Liver (tissue), 9 donors: ENCODE data around the gene WSCD2.

- PRO-cap, 5 experiments, result no peak in any of the 5 experiments
- RAMPAGE, long total RNA, 2 experiments, result no peak in any of the 2 experiments
- RRBS, result no CpG with 5 or more reads among the region's 5 CpGs
These were observed 89.2 kb upstream of the RFX4 start for GRCh38 chr12:106493539-106494070.

- PRO-cap, 5 experiments, result no peak in any of the 5 experiments
- RAMPAGE, long total RNA, 2 experiments, result no peak in any of the 2 experiments
- RRBS, result no CpG with 5 or more reads among the region's 2 CpGs
These were observed 19.4 kb downstream of the RIC8B start for GRCh38 chr12:106793739-106794401.

- PRO-cap, 5 experiments, result peak in 3 of 5 experiments; most common minus-strand start chr12:106955495 (in 3)
- RAMPAGE, long total RNA, 2 experiments, result start-site peak on the minus strand in 1 of 2 experiments, at chr12:106955479-106955549 at its widest, 10 reads per replicate
- RRBS, result 2% methylated on average over 7 of the region's 41 CpGs
These were observed 597 bp upstream of the TMEM263 start for GRCh38 chr12:106955031-106955588.

- PRO-cap, 5 experiments, result no peak in any of the 5 experiments
- RAMPAGE, long total RNA, 2 experiments, result no peak in any of the 2 experiments
These were observed 4.0 kb downstream of the TMEM263 start for GRCh38 chr12:106959724-106960118.

GRCh38 chr12:106962549-106963773 lies 7.3 kb downstream of the TMEM263 start:
- PRO-cap, 5 experiments, result no peak in any of the 5 experiments
- RAMPAGE, long total RNA, 2 experiments, result no peak in any of the 2 experiments
- RRBS, result no CpG with 5 or more reads among the region's 8 CpGs

DNA sequence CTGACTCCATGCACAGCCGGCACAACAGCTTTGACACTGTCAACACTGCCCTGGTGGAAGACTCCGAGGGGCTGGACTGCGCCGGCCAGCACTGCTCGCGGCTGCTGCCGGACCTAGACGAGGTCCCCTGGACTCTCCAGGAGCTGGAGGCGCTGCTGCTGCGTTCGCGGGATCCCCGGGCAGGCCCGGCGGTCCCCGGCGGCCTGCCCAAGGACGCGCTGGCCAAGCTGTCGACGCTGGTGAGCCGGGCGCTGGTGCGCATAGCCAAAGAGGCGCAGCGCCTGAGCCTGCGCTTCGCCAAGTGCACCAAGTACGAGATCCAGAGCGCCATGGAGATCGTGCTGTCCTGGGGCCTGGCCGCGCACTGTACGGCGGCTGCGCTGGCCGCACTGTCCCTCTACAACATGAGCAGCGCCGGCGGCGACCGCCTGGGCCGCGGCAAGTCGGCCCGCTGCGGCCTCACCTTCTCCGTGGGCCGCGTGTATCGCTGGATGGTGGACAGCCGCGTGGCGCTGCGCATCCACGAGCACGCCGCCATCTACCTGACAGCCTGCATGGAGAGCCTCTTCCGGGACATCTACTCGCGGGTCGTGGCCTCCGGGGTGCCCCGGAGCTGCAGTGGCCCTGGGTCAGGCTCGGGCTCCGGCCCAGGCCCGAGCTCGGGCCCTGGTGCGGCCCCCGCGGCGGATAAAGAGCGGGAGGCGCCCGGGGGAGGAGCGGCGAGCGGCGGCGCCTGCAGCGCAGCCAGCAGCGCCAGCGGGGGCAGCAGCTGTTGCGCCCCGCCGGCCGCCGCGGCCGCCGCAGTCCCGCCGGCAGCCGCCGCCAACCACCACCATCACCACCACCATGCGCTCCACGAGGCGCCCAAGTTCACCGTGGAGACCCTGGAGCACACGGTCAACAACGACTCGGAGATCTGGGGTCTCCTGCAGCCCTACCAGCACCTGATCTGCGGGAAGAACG lies 1.2 kb downstream of the ABTB3 start:
- PRO-cap, 5 experiments, result no peak in any of the 5 experiments
- RAMPAGE, long total RNA, 2 experiments, result no peak in any of the 2 experiments
- RRBS, result 2% methylated on average over 40 of the region's 104 CpGs

GRCh38 chr12:107329464-107329946 lies 11.3 kb downstream of the ABTB3 start:
- PRO-cap, 5 experiments, result no peak in any of the 5 experiments
- RAMPAGE, long total RNA, 2 experiments, result no peak in any of the 2 experiments

- PRO-cap, 5 experiments, result no peak in any of the 5 experiments
- RAMPAGE, long total RNA, 2 experiments, result no peak in any of the 2 experiments
- RRBS, result 93% methylated on average over 3 of the region's 5 CpGs
These were observed 83.8 kb upstream of the PWP1 start for GRCh38 chr12:107601836-107602260.

DNA sequence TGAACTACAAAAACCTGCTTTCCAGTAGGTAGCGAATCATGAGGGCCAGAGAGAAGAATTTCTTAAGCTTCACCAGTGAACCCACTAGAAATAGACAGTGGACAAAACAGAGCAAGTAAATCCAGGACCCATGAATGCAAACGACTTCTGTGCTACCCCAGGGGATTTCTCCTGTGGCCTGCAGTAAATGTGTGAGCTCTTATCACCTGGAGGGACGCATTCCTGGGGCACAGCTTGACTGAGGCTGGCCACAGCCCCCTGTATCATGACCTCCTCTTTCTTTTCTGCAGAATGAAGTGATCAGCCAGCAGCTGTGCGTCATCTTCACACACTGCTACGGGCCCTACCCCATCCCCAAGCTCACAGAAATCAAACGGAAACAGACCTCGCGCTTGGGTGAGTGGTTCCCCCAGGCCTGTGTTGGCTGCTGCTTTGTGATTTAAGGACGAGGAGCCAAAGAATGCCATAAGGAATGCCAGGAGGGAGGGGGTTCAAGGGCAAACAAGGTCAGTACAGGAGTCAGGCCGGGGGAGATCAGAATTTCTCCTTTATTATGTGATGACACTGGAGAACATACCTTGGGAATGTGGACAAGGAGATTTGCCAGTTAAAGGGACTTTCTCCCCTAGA lies 50.5 kb upstream of the PWP1 start:
- PRO-cap, 5 experiments, result no peak in any of the 5 experiments
- RAMPAGE, long total RNA, 2 experiments, result no peak in any of the 2 experiments
- RRBS, result no CpG with 5 or more reads among the region's 10 CpGs

DNA sequence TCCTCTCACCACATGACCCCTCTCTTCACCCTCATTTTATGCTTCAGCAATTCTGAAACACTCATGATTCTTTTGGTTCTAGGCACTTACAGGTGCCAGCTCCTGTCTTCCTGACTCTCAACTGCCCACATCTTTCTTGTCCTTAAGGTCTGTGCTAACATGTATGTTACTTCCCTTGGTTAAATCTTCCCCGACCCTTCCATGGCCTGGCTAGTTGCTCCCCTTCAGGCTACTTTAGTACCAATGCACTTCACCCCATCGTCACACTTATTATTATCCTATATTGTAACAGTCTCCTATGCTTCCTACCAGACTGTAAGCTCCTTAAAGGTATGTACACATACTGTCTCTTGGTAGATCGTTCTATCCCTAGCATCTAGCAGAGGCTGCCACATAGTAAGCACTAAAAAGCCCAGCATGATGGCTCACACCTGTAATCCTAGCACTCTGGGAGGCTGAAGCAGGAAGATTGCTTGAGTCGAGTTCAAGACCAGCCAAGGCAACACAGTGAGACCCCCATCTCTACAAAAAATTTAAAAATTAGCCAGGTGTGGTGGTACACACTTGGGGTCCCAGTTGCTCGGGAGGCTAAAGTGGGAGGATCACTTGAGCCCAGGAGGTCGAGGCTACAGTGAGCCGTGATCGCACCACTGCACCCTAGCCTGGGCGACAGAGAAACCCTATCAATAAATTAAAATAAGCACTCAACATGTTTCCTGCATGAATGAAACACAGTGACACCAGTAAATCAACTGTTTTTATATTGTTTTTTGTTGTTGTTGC lies 10.9 kb downstream of the PRDM4 start:
- PRO-cap, 5 experiments, result no peak in any of the 5 experiments
- RAMPAGE, long total RNA, 2 experiments, result no peak in any of the 2 experiments
- RRBS, result no CpG with 5 or more reads among the region's 9 CpGs

DNA sequence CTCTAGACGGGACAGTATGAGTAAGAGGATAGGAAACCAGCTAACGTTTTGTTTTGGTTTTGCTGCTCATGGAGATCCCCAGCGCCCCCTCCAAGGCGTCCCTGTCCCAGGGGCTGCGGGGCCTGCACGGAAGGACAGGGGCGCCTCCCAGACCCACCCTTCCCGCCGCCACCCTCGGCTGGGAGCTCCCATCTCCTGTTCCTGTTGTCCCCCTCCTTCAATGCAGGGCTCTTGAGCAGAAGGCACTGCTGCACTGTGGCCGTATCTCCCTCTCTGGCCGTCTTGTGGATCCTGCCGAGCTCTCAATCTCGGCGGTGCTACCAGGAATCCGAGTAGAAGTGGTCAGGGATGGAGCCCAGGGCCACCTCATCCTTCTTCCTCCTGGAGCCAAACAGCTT lies 68.8 kb downstream of the ASCL4 start:
- PRO-cap, 5 experiments, result no peak in any of the 5 experiments
- RAMPAGE, long total RNA, 2 experiments, result no peak in any of the 2 experiments
- RRBS, result no CpG with 5 or more reads among the region's 16 CpGs

GRCh38 chr12:108126897-108127491 lies 2.1 kb upstream of the WSCD2 start:
- PRO-cap, 5 experiments, result no peak in any of the 5 experiments
- RAMPAGE, long total RNA, 2 experiments, result no peak in any of the 2 experiments
- RRBS, result no CpG with 5 or more reads among the region's 11 CpGs

DNA sequence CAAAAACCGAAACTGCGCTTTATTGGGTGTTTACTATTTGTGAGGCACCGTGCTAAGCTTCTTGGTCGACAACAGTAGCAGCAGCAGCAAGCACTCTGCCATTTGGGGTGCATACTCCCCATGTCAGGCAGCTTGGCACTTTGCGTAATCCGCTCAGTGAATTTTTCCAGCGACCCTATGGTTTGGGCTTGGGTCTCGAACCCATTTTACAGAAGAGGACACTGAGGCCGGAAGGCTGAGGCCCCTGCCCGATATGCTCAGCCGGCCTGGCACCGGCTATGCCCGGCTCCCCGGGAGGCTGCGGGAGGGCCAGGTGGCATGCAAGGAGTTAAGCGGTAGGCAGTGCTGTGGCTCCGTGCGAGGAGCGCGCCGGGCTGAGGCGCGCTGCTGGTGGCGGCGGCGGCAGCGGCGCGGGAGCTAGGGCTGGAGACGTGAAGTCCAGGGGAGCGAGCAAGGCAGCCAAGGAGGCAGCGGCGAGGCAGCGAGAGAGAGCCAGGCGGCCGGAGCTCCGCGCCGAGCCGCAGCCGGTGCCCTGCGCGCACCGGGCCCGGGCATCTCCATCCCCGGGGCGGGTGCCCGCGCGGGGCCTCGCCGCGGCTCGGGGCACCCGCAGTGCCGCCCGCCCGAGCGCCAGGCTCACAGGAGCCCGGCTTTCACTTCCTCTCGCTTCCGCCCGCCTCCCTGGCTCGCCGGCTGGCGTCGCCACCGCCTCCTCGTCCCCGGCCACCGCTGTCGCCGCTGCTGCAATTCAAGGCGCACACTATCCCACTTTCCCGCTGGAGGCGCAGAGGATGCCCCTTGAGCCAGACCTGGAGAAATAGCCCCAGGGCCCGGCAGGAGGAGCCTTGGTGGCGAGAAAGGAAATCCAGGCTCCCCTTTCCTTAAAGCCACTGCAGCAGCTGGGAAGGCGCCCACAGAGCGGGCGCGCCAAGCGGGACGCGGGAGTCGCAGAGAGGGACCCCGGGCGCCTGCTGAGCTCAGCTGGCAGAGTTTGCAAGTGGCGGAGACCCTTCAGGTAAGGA lies at the start of gene WSCD2:
Gene WSCD2, plus strand, starts transcription at position 377 of the 1,022 bp plus-strand sequence.
- PRO-cap, 5 experiments, result no peak in any of the 5 experiments
- RAMPAGE, long total RNA, 2 experiments, result no peak in any of the 2 experiments
- RRBS, result 2% methylated on average over 33 of the region's 89 CpGs

GRCh38 chr12:108446761-108447353 lies 68.2 kb upstream of the FICD start:
- PRO-cap, 5 experiments, result no peak in any of the 5 experiments
- RAMPAGE, long total RNA, 2 experiments, result no peak in any of the 2 experiments
- RRBS, result no CpG with 5 or more reads among the region's 6 CpGs

- PRO-cap, 5 experiments, result peak in 2 of 5 experiments; most common minus-strand start chr12:108563650 (in 2)
- RAMPAGE, long total RNA, 2 experiments, result no peak in any of the 2 experiments
- RRBS, result no CpG with 5 or more reads among the region's 8 CpGs
These were observed 1.1 kb downstream of the ISCU start for GRCh38 chr12:108563423-108564003.

DNA sequence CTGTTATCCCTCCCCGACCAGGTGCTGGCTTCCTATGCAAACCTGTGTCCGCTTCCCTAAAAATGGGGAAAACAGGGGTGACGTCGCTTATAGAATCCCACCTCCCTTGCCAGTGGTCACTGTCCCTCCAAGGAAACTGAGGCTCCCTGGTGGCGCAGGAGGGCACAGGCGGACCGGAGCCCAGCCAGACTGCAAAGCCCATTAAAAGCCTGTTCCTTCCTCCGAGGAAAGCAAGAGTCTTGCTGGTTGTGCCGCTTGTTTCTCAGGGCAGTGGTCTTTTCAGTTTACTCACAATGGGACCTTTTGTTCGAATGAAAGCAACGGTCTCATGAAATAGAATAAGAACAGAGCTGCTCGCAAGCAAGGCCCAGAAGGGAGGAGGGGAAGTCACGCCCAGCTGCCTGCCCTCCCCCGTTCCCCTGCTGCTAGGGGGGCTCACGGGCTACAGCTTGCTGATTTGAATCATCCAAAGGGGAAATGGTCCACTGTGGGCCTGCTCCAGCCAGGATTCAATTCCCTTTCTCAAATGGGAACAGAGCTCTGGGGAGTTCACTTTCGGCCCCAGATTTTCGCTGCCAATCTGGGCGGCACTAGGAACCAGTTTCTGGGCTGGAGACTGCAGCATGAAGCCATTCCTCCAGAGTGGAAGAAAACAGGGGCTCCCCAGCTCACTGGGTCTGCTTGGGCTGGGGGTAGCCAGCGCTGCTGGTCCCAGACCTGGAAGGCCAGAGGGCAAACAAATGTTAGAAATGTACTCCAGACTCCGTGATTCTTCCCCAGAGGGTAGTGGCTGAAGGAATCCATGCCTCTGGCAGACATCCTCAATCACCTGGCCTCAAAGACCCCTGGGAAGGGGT lies 4.7 kb upstream of the SELPLG start:
- PRO-cap, 5 experiments, result no peak in any of the 5 experiments
- RAMPAGE, long total RNA, 2 experiments, result no peak in any of the 2 experiments
- RRBS, result no CpG with 5 or more reads among the region's 20 CpGs

DNA sequence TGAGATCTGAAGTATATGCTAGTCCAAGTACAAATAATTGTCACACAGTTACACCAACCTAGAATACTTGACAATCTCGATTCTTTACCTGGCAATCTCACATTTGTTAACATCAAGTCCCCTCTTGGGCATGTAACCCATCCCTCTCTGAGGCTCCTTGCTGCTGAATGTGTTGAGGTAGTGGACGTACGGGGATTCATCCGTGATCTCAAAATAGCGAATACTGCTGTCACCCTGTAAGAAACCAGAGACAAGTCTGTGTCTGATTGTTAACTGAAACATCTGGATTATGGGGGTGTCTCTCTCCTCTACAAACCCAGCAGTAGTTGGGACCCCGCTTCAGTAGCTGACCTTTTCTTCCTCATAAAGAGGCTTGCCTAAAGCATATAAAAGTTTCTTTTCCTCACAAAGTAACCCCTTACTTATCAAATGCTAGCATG lies 18.5 kb upstream of the SELPLG start:
- PRO-cap, 5 experiments, result no peak in any of the 5 experiments
- RAMPAGE, long total RNA, 2 experiments, result no peak in any of the 2 experiments
- RRBS, result no CpG with 5 or more reads among the region's 6 CpGs

DNA sequence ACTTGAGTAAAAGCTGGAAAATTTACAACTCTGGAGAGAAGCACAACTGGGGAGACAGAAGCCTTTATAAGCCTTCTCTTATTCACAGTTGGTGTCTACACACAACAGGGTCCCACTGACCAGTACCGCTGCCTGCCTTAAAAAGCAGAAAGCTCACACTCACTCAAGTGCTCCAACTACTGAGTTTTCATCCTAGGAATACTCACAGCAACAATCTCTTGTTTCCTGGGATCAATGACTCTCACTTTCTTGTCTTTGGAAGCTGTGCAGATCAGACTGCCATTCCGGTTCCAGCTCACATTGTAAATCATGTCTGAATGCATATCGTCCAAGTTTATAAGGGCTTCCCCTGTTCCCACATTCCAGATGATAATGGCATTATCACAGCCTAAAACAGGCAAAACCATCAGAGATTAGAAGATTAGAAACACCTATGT lies 24.9 kb upstream of the SELPLG start:
- PRO-cap, 5 experiments, result no peak in any of the 5 experiments
- RAMPAGE, long total RNA, 2 experiments, result no peak in any of the 2 experiments
- RRBS, result no CpG with 5 or more reads among the region's 3 CpGs

- PRO-cap, 5 experiments, result peak in 2 of 5 experiments; most common plus-strand start chr12:108665095 (in 1); most common minus-strand start chr12:108665097 (in 2)
- RAMPAGE, long total RNA, 2 experiments, result no peak in any of the 2 experiments
- RRBS, result no CpG with 5 or more reads among the region's 7 CpGs
These were observed 31.0 kb upstream of the SELPLG start for GRCh38 chr12:108664220-108665572.

- PRO-cap, 5 experiments, result no peak in any of the 5 experiments
- RAMPAGE, long total RNA, 2 experiments, result no peak in any of the 2 experiments
- RRBS, result no CpG with 5 or more reads among the region's 22 CpGs
These were observed 56.4 kb upstream of the CORO1C start for GRCh38 chr12:108787616-108788208.